Duodenum (tissue), 1 donor: ENCODE measurements around a stretch of chr22.

- PRO-cap = no peak
Observed at GRCh38 chr22:45504909-45505606, 2.4 kb downstream of the FBLN1 start.

DNA sequence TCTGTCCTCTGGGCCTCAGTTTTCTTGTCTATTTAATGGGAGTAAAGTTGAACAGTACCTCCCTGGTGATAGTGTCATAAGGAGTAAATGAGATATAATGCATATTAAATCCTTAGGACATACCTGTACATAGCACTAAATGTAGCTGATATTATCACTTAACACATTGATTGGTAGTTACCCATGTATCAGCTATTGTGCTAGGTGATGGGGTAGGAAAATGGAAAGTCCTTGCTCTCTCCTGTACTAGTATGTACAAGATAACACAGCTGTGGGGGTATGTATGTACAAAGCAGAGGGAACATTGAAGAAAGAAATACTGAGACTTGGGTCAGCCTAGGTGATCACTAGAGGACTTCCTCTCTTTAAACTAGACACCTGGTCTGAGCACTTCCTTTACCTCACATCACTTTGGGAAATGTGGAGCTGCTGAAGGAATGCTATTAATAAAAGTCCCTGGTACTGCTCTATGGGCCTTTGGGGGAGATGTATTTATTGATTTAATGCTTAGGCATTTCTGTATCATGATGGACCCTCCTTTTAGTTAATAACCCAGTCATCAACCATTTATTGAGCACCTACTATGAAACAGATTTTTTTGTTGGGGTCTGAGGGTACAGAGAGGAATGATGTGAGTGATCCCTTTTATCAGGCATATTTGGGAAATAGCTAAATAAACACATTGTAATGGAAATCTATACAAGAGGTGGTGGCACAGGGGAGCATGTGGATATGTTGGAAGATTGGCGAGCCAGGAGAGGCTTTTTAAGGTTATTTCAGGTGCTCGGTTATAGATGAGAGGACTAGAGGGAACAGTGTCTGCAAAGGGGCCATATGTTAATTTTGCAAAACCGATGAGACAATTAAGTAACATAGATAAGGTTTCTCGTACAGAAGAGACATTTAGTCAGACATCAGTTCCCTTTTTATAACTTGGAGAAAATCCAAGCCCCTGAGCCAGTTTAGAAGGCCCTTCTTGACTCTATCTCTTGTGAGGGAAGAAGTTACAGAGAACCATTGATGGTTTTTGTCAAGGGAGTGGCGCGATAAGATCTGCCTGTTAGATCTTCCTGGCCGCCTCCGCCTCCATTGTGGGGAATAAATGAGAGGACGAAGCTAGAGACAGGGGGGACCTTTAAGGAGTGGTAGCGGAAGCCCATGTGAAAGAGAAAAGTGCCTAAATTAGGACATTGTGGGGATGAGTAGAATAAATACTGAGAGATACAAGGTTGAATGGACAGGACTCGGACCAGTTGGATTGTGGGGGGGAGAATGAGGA is 1.8 kb downstream of the ATXN10 start:
- PRO-cap = no peak

DNA sequence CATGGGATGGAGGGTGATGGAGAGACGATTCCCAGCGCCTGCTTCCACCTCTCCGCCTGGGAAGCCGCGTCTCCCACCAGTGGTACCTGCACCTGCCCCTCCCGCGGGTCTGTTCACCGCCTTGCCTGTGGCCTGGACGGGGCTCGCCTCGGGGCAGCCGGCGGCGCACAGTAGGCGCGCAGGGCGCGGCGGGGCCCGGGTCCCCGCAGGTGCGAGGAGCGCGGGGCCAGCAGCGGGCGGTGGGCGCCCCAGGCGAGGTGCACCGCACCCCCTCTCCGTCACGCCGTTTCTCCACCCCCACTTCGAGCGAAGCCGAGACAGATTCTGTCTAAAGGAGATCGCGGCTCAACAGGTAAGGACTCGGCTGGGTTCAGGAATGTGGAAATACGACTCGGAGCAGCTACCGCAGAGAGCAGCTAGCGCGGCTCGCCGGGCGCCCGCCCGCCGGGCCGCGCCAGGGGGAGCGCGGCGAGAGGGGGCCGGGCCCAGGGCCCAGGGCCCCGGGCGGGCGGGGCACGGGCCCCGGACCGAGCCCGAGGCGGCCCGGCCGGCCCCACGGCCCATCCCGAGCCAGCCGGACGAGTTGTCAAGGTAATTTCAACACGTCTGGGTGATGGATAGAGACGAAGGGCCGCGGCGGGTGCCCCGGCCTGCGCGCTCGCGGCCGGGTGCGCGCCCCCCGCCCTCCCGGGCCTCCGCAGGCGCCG is 1.2 kb downstream of the WNT7B start:
- PRO-cap = no peak

DNA sequence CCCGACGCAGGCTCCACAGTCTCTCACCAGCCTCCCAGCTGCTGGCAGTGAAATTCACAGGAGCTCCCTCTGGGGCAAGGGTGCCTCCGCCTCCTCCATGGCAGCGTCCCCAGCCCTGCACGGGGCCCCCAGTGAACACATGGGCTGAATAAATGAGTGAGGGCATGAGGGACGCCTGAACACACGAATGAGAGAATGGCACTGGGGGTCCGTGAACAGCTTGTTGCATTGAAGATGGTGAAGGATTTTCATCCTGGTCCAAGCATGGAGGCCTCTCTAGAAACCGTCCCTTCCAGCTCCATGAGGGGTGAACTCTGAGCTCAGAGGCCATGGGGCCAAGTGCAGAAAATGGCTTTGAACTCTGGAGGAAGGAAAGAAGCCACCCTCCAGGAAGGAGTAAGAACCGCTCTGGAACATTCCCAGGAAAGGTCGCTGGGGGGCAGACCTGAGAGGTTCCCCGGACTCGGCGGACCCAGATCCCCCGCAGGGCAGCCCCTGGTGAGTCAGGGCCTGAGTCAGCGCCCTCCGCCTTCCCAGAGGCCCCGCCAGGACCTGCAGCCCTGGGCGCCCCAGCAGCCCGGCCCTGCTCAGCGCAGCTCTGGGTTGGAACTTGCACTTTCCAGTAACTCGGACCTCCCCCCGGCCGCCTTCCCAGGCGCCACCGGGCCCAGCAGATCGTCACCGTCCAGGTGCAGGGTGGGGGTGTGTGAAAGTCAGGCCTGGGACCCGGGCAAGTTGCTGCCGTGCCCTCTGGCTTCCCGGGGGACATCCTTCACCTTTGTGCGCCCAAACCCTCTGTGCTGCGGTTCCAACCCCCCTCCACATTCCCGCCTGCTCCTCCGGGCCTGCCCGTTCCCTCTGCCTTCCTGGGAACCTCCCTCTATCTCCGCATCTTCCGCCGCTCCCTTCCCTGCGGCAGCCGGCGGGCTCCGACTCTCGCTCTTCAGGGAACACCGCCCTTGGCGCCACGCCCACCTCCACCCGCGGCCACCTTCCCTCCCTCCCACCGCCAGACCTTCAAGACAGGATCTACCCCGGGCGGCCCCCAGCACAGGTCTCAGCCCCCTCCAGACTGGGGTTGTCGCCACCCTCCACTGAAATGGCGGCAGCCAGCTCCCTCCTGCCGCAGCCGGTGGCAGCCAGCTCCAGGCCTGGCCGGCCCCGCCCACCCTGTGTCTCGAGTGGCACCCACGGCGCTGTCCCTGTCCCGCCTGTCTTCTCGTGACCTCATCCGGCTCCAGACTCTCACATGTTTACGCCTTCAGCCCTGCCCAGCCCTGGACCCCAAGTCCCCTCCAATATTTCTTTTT is 36.6 kb upstream of the WNT7B start:
- PRO-cap = bidirectional peak, plus-strand start at position 548 of the sequence, minus-strand start at position 537 of the sequence; bidirectional peak, plus-strand start at position 694 of the sequence, minus-strand start at position 585 of the sequence; bidirectional peak, plus-strand start at position 891 of the sequence, minus-strand start at position 945 of the sequence; bidirectional peak, plus-strand start at position 1,214 of the sequence, minus-strand start at position 1,096 of the sequence

- PRO-cap = no peak
Observed at GRCh38 chr22:46038455-46038978, 61.6 kb upstream of the WNT7B start.

DNA sequence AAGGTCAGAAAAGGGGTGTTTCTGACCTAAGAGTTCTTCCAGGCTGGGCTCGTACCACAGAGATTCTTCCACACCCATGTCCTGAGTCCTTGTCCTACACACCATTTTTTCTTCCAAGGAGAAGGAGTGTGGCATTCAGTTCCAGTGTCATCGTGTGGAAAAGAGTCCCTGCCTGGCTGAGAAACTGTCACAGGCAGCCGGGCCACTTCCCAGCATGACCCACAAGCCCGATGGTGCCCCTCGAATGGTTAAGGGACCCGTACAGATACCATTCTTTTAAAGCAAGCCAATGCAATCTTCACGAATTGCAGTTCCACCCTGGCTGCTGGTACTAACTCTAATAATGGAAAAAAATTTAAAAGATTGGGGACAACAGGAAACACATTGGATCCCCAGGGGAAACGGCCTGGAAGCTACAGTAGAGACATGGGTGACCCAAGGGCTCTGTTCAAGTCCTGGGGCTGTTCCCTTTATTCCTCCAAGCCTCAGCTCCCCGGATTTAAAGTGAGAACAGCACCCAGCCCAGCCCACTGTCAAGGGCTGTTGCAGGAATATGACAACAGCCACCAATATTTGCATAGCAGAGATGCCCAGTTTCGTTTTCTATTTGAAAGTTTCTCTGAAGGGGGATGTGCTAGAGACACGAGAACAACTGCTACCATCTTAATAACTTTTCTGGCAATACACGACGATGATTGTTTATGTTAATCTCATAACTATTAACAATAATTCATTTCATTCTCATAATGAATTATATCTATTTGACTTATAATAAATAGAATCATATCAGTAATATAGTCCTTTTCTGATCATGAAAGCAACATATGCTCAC is 81.0 kb upstream of the WNT7B start:
- PRO-cap = bidirectional peak, plus-strand start at position 622 of the sequence, minus-strand start at position 532 of the sequence

DNA sequence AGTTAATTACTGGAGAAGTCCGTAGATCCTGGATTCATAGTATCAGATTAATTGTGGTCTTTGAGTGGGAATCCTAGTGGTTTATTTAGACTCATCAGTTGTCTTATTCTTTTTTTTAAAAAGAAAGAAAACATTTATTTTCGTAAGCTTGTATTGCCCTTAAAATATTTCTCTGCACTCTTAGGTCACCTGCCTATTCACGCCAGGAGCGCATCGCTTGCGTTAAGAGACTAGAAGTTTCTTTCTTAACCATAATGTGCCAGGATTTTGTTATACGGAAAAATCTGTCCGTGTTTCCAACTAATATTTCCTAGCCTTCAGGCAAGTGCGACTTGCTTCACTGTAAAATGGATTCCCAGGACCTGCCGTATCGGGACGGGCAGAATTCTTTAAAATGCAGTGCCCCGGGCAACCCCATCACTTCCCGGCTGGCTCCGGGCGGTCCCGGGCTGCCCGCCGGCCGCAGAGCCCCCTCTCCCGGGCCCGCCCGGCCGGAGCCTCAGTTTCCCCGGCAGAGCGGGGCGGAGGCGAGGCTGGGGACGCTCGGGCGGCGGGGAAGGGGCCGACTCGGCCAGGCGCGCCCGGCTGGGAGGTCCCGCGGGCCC is 84.0 kb upstream of the WNT7B start:
- PRO-cap = no peak

- PRO-cap = no peak
Observed at GRCh38 chr22:46063864-46064266, 86.5 kb upstream of the PPARA start.

GRCh38 chr22:46064973-46065564 is 85.3 kb upstream of the PPARA start:
- PRO-cap = unidirectional peak, plus-strand start at chr22:46065295

DNA sequence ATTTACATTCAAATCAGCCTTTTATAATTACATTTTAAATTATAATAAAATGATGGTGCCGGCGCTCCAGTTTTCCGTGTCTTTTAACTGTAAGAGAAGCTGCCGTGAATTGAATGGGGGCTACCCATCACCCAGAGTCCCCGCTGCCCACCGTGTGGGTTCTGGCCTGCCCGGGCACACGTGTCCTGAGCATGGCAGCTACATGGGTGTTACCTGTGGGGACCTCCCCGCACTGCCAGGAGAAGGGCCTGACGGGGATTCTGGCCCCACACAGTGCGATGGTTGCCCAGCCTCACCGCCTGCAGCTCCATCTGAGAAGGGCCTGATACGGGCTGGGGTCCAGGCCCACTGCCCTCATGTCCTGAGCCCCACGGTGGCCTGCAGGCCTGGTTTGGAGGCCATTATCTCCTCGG is 72.2 kb upstream of the PPARA start:
- PRO-cap = no peak

DNA sequence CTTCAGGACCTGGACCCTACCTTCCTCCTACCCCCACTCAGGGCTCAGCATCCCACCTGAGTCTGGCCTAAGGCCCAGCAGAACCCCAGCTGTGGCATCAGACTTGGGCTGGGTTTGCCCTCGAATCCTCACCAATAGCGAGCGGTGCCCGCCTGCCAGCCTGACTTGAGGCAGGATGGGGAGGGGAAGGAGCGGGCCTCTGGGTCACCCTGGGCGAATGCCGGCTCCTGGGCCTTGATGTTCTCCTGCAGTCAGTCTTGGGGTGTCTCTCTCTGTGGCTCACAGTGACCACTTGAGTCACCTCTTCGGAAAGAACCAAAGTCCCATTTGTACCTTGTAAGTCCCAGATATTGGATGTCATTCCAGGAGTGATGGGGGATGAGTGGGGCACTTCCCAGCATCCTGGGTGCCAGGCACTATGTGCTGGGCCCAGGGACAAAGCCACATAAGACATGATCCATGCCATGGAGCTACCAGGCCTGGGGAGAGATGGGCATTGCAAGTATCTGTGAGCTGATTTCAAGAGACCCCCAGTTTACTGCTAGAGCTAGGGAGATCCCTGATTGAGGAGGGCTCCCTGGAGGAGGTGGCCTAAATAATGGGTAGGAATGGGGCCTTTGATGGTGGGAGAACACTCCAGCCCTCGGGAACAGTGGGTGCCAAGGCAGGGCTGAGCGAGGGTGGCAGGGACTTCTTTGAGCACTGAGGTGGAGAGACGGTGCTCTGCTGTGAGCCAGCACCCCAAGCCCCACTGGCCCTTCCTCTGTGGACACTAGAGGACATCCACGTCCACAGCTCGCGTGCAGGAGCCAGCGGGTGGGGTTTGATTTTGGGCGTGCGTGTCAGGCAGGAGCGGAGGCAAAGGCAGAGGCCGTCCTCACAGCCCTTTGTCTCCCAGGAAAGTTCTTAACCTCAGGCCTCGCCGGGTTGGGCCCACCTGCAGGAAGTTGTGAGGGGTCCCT is 53.2 kb upstream of the PPARA start:
- PRO-cap = no peak

GRCh38 chr22:46139239-46140451 is 10.7 kb upstream of the PPARA start:
- PRO-cap = no peak

GRCh38 chr22:46171948-46172562 is 21.7 kb downstream of the PPARA start:
- PRO-cap = no peak

DNA sequence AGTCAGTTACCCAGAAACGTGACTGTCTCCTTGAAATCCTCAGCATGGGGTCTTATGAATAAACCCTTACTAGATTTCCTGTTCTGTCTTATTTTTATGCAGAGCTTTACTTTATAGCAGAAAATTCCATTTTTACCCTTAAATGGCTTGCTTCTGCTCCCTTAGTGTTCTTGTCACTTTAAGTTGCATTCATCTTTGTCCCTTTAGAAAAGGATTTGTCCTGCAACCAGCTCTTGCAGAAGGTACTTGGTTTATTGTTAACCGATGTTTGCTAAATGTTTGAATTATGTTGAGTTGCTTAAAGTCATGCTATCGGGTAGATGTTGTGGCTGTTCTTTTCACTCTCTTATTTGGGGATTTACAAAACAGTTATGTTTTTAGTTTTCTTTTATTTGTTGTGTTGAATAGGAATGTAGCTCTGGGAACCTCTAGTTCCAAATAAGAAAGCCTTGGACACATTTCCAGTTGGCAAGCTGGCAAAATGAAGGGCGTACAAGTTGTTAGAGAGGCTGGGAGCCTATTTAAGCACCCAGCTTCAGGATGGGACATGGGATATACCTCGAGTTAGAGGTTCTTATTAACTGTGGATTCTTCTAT is 22.6 kb downstream of the PPARA start:
- PRO-cap = no peak

GRCh38 chr22:46219138-46219433 is 31.0 kb downstream of the CDPF1 start:
- PRO-cap = no peak

GRCh38 chr22:46235092-46235398 is 15.0 kb downstream of the CDPF1 start:
- PRO-cap = no peak

DNA sequence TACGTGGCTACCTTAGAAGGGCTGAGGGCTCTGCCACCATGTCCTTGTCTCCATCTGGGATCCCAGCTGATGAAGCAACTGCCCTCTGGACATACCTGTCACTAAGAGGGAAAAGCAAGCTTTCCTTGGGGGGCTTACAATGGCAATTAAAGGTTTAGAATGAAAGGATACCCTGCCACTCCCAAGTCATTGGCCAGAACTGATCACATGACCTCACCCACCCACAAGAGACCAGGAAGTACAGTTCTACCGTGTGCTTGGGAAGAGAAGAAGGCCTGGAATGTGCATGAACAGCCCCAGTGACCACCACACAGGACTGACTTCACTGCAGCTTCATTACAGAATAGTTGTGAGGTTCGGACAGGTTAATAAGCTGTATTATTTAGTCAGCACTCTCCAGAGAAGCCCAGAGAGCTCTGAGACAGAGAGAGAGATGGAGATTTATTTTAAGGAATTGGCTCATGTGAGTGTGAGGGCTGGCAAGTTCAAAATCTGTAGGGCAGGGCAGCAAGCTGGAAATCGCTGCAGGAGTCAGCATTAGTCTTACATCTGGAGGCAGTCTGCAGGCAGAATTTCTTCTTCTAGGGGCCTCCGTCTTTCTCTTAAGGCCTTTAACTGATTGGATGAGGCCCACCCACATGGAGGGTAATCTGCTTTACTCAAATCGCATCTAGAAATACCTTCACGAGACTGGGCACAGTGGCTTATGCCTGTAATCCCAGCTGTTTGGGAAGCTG is 8.1 kb downstream of the TTC38 start:
- PRO-cap = no peak

- PRO-cap = no peak
Observed at GRCh38 chr22:46280571-46281761, 13.2 kb downstream of the TTC38 start.

DNA sequence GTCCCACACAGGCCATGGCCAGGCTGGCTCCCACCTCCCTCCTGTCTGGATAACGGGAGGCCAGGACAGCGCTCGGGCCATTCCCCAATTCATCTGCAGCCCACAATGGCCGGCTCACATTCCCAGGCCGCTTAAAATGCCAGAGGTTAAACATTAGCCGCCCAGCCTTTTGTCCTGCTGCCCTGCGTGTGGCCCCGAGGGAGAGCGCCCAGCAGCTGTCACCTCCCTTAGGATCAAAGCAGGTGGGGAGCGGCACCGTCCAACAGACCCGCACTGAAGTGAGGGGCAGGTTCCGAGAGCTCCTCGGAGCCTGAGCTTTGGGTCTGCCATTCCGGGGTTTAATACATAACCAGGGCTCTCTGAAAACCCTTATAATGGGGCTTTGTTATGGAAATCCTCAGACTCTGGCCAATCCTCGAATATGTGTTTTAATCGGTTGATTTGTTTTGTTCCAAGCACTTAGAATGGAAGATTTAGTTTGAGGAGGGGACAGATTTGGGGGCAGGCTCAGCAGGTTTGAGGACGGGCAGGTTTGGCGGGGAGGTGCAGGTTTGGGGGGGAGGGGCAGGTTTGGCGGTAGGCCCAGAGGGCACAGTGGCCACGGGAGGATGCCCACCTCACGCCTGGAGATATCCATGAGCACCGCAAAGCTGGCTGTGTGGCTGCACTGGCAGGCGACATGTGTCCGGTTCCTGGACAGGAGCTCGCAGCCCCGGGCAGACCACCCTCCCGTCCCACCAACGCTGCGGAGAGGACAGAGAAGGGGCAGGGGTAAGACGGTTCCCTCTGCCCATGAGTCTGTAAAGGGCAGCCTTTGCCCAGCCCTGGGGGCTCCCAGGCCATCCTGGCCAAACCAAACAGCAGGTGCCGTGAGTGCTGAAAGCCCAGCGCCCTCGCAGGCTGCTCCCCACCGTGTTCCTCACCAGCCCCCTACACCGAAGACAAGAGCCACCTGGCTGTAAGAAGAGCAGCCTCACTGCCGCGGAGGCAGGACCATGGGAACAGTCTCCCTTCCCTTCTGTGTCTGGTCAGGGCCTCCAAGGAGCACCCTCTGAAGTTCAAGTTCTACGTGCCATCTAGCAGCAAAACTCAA is 42.8 kb downstream of the TRMU start:
- PRO-cap = no peak

GRCh38 chr22:46379068-46379372 is 43.5 kb downstream of the TRMU start:
- PRO-cap = no peak